SK-N-SH (cell line): ENCODE data around the genes ADGRL3, GNRHR, UGT2A3, CSN2, OPRPN and DCK.

- RRBS: no CpG with 5 or more reads among the region's 7 CpGs
CAGE:
- cytosol, long polyA plus RNA: no peak
- long polyA plus RNA: no peak
- nucleus, long polyA plus RNA: no peak
Measured at GRCh38 chr4:57022913-57023583, 44.4 kb downstream of the POLR2B start.

GRCh38 chr4:57049493-57050095 is 60.6 kb downstream of the IGFBP7 start:
- RRBS: no CpG with 5 or more reads among the region's 5 CpGs
CAGE:
- cytosol, long polyA plus RNA: no peak
- long polyA plus RNA: no peak
- nucleus, long polyA plus RNA: no peak

GRCh38 chr4:61200243-61200816 is at the start of gene ADGRL3:
Gene ADGRL3, plus strand, starts transcription at chr4:61200326.
- RRBS: 1% methylated on average over 20 of the region's 71 CpGs
CAGE:
- cytosol, long polyA plus RNA: no peak
- long polyA plus RNA: no peak
- nucleus, long polyA plus RNA: no peak

GRCh38 chr4:61769487-61770106 is 569.5 kb downstream of the ADGRL3 start:
- RRBS: no CpG with 5 or more reads among the region's 11 CpGs
CAGE:
- cytosol, long polyA plus RNA: no peak
- long polyA plus RNA: no peak
- nucleus, long polyA plus RNA: no peak

GRCh38 chr4:65669119-65670187 is 836 bp downstream of the EPHA5 start:
- RRBS: 2% methylated on average over 18 of the region's 64 CpGs
CAGE:
- cytosol, long polyA plus RNA: no peak
- long polyA plus RNA: no peak
- nucleus, long polyA plus RNA: no peak

DNA sequence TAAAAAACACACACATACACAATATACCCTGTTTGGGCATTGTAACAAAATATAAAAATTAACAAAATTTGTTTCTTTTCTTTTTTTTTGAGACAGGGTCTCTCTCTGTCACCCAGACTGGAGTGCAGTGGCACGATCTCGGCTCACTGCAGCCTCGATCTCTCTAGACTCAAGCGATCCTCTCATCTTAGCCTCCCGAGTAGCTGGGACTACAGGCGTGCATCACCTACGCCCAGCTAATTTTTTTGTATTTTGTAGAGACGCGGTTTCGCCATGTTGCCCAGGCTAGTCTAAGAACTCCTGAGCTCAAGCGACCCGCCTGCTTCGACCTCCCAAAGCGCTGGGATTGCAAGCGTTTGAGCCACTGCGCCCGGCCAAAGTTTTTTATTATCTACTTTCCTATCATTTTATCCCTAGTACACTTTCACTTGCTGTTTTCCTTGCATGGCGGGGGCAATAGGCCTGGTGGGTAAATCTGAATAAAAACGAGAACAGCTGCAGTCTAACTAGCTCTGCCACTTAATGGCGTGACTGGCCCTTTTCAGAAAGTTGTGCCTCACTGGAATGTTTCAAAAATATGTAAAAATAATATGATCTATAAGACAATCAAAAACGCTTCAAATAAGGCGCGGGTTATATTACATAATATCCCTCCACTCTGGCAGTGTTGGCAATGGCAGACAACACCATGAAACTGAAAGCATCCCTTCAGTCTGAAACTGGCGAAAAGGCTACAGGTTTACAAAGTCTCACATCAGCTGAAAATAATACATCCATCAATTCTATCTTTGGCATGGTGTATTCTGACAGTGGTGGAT is 1.2 kb downstream of the UBA6 start:
- RRBS: no CpG with 5 or more reads among the region's 24 CpGs
CAGE:
- cytosol, long polyA plus RNA: no peak
- long polyA plus RNA: no peak
- nucleus, long polyA plus RNA: no peak

DNA sequence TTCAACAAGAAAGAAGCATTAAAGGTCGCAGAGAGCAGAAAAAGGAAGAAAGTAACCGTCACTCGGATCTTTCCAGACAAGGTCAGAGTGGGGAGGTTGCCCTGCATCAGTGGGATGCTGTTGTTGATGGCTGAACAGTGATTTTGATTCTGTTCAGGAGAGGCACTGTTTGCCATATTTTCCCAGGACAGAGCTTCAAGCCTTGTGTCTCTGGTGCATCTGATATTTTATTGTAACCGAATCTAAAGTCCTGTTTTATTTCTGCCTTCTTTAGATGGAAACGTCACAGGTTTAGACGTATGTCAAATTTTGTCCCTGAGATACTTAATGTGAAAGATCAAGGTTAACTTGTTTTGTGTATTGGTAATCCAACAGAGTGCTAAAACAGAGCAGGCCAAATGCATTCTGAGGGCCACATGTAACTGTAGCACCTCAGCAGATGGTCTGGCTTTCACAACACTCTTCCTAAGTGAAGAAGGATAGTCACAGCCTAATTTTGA is at the start of gene GNRHR:
Gene GNRHR (minus strand): TSS at position 229 of the 500 bp plus-strand sequence.
- RRBS: no CpG with 5 or more reads among the region's 6 CpGs
CAGE:
- cytosol, long polyA plus RNA: no peak
- long polyA plus RNA: no peak
- nucleus, long polyA plus RNA: no peak

DNA sequence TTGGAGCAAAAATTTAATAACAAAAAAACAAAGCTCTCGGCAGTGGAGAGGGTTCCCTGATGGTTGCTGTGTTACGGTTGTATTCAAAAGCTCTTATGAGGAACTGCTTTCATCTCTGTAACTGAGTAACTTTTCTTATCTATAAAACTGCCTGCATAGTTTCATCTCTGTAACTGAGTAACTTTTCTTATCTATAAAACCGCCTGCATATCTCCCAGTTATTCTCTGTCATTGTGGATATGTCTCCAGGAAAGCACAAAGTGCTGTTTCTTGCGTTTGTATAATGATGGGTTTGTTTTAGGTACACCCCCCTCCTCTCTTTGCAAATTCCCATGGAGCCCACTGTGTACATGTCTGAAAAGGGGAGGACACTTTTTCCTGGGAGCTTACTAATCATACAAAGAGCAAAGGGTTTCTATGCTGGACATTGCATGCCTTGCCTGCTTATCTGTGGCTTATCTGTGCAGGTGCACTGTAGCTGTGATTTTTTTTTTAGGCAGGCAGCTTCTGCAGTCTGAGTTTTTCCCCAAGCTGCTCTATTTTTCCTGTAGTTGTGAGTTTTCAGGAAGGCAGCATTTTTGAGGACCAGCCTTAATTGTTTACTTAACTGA is 62.6 kb upstream of the UGT2B15 start:
- RRBS: no CpG with 5 or more reads among the region's 4 CpGs
CAGE:
- cytosol, long polyA plus RNA: no peak
- long polyA plus RNA: no peak
- nucleus, long polyA plus RNA: no peak

DNA sequence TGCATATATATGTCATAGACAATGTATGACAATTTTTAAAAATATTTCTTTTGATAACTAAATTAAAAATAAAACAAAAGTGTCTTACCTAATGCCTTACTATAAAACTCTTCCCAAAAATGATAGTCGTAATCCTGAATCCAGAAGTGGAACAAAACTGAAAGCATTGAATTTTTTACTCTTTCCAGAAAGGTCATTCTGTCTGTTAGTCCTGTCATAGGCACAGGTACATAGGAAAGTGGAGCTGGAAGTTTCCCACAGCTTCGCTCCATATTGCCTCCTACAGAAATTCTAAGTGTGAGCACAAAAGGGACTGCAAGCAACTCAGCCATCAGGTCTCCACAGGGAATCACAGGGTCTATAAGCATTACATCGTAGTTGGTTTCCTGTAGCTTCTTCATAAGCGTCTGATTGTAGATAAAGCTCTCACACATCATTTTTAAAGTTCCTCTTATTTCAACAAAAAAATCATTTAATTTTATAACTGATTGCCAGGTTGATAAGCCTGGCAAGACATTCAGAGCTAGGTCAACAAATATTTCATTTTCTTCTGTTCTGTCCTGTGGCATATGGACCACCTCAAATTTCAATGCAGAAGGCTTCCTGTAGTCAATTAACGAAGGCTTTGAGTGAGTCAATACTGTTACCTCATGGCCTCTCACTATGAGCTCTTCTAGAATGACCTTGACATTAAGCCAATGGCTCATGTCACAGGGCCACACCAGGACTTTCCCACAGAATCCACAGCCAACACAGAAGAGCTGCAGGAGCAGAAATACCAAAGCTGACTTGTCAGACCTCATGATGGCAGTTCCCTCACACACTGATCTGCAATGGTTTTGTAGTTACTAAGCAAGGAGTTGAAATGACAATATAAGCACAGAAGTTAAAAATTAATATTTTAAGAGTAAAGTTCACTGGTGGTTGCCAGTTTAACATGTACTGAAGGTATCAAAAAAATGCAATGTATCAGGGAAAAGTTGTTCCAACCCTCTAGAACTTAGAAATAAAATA is at the start of gene UGT2A3:
Gene UGT2A3 (minus strand): TSS at position 847 of the 1,014 bp plus-strand sequence.
- RRBS: no CpG with 5 or more reads among the region's 5 CpGs
CAGE:
- cytosol, long polyA plus RNA: no peak
- long polyA plus RNA: no peak
- nucleus, long polyA plus RNA: no peak

DNA sequence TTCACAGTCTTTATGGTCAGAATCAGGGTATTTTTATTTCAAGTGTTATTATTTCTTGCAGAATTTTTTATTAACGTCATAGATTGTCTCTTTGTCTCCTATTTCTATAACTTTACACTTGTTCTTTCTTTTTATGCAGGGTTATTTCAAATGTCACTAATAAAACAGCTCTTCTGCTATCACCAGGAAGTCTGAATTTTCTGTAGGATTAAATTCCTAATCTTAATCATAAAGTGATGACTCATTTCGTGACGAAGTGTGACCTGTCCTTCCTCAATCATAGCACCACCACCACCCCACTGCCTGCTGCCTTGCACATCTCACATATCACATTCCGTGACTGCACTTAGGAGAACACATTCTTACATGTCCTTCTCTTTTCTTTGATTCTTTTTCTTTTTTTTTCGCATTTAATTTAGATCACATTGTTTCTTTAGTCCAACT is 57.7 kb upstream of the UGT2B7 start:
- RRBS: no CpG with 5 or more reads among the region's 5 CpGs
CAGE:
- cytosol, long polyA plus RNA: no peak
- long polyA plus RNA: no peak
- nucleus, long polyA plus RNA: no peak

DNA sequence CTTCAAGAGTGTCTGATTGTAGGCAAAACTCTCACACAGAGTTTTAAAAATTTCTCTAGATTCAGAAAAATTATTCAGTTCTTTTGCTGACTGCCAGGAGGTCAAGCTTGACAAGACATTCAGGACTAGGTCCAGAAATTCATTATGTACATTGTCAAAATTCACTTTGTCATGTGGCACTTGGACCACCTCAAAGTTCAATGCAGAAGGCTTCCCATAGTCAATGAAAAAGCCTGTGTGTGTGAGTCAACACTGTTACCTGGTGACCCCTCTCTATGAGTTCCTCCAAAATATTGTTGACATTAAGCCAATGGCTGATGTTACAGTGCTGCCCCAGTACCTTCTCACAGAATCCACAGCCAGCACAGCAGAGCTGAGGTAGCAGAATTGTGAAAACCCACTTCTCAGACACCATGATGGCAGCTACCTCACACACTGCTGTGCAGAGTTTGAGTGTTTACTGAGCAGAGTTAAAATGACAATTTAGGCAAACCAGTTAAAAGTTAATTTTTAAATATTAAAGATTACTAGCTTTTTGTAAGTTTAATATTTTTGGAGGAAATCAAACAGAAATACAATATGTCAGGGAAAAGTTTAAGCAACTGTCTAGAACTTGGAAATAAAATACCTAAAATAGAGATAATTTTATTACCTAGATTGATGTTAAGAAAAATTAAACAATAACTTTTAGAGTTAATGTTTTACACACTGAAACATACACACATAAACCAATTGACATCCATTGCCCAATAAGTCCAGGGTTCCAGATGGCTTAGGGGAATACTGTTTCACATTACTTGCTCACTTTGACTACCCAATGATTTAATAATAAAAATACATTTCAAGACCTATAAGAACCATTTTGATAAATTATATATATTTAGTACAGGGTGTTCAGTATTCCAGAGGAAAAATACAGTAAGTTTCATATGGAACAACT is 22.6 kb upstream of the UGT2B4 start:
CAGE:
- cytosol, long polyA plus RNA: no peak
- long polyA plus RNA: no peak
- nucleus, long polyA plus RNA: no peak

DNA sequence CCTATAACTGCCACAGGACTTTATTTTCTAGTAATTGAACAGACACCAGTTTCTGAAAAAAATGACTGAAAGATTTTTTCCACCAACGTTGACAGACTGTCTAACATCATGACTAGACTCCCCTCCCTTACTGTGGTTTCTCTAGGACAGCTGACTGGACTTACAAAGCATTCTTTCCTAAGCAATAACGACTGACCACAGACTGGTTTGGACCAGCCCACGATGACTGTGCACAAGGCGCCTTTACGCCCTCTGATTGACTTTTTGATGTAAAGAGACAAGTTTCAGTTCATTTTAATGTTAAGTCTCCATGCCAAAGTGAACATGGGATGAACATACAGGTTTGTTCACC is 50.4 kb upstream of the UGT2B4 start:
- RRBS: no CpG with 5 or more reads among the region's 5 CpGs
CAGE:
- cytosol, long polyA plus RNA: no peak
- long polyA plus RNA: no peak
- nucleus, long polyA plus RNA: no peak

DNA sequence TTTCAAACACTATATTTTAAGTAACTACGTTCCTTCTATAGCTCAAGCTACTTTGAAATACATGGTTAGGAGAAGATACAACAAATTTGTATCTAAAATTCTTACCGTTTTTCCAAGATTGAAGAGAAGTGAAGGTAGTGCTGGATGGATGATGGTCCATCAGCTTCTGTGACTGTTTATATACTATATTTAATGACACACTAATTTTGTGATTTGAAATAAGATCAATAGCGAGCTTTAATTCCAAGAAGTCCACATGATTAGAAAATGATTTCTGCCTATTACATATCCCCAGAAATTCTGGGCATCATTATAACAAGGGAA is at the start of gene CSN2:
Gene CSN2 (minus strand): TSS at position 153 of the 324 bp plus-strand sequence.
- RRBS: no CpG with 5 or more reads among the region's 3 CpGs
CAGE:
- cytosol, long polyA plus RNA: no peak
- long polyA plus RNA: no peak
- nucleus, long polyA plus RNA: no peak

DNA sequence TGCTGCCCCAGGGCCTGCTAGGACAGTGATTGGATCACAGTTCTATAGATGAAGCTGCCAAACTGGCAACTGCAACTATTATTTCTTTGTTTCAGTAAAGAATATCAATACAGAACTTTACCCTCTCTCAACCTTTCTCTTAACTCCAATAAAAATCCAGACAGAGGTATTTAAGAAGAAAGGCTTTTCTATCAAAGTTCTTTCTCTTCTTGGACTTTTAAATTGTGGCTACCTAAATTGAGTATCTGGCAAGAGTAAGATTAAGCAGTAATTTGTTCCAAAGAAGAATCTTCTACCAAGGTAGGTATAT is at the start of gene OPRPN:
Gene OPRPN (plus strand): TSS at position 200 of the 310 bp plus-strand sequence.
CAGE:
- cytosol, long polyA plus RNA: no peak
- long polyA plus RNA: no peak
- nucleus, long polyA plus RNA: no peak

GRCh38 chr4:70591798-70592167 is 273 bp upstream of the AMBN start:
- RRBS: no CpG with 5 or more reads among the region's 2 CpGs
CAGE:
- cytosol, long polyA plus RNA: no peak
- long polyA plus RNA: no peak
- nucleus, long polyA plus RNA: no peak

DNA sequence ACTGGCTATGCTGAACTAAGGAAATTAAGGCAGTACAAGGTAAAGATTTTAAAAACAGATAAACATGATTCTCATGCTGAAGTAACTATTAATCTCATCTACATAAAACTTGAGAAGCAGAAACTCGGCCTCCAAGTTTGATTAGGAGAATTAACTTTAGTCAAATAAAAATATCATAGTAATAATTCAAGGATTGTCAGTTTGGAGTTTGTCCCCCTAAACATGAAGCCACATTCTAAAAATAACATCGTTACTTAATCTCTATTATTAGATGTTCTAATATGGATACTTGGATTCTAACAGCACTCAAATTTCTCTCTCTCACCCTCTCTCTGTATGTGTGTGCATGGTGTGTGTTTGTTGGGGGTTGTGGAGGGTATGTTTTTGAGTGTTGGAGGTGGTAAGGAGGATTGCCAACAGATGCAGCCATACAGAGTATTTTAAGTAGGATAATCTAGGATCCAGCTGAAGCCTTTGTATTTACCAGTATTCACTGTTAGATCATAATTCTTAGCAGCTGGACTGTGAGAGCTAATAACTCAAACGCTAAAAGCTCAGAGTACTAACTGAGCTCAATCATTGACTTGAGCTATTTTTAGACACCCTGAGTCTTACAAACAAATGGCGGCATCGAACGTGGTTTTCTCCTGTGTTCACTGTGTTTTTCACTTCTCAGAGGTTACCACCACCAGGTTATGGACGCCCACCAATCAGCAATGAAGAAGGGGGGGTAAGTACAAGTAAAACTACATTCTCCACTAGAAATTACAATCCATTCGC is 8.8 kb downstream of the ENAM start:
- RRBS: no CpG with 5 or more reads among the region's 8 CpGs
CAGE:
- cytosol, long polyA plus RNA: no peak
- long polyA plus RNA: no peak
- nucleus, long polyA plus RNA: no peak

GRCh38 chr4:70703858-70704369 is 15.6 kb downstream of the UTP3 start:
- RRBS: no CpG with 5 or more reads among the region's 14 CpGs
CAGE:
- cytosol, long polyA plus RNA: no peak
- long polyA plus RNA: no peak
- nucleus, long polyA plus RNA: no peak

- RRBS: no CpG with 5 or more reads among the region's 12 CpGs
CAGE:
- cytosol, long polyA plus RNA: no peak
- long polyA plus RNA: no peak
- nucleus, long polyA plus RNA: no peak
Measured at GRCh38 chr4:70712609-70713687, 8.8 kb upstream of the RUFY3 start.

- RRBS: no CpG with 5 or more reads among the region's 6 CpGs
CAGE:
- cytosol, long polyA plus RNA: no peak
- long polyA plus RNA: no peak
- nucleus, long polyA plus RNA: no peak
Measured at GRCh38 chr4:70793560-70794020, 46.1 kb downstream of the GRSF1 start.

- RRBS: 2% methylated on average over 18 of the region's 85 CpGs
CAGE:
- cytosol, long polyA plus RNA: no peak
- long polyA plus RNA: no peak
- nucleus, long polyA plus RNA: no peak
Measured at GRCh38 chr4:70993171-70994281, at the start of gene DCK. Gene DCK, plus strand, starts transcription at chr4:70993649.